ENCODE measurements around a stretch of chr11.

DNA sequence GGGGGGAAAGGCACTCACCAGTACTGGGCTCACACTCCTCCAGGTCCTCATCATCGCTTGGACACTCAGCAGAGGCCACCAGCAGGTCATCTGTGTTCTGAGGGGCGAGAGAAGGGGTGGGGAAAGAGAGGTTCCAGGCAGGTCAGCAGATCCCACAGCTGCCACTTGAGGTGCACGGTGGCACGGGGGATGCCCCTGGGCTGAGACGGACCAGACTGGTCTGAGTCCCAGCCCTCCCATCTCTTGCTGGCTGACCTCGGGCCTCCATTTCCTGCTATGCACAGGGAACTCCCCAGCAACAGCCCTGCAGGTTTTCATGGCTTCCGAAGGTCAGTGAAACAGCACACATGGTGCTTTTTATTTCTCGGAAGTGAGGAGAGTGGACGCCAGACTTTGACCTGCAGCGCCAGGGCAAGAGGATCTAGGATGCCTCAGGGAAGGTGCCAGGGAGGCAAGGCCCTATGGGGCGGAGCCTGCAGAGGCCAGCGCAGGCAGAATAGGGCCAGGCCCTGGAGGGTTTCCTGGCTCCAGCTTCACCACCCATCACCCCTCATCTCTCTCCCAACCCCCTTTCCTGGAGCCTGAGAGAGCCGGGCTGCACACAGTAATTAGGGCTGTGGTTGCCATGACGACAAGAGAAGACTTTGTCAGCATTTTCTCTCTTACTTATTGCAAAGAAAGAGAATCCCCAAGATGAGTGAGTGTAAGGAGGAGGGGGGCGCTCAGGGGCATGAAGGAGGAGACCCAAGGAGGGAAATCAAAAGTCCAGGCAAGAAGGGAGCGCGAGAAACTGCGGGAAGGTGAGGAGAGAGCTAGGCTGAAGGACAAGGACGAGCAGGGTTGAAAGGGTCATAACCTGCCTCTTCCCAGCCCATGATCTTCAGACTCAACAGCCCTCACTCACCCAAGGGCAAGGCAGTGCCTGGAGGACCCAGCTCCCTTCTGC lies 29.5 kb downstream of the SLC22A12 start:
- RRBS: no CpG with 5 or more reads among the region's 19 CpGs

- RRBS: 2% methylated on average over 34 of the region's 98 CpGs
These were observed 52.4 kb downstream of the SLC22A12 start for GRCh38 chr11:64642899-64644259.

GRCh38 chr11:64758936-64759646 lies 683 bp downstream of the PYGM start:
- RRBS: no CpG with 5 or more reads among the region's 17 CpGs

DNA sequence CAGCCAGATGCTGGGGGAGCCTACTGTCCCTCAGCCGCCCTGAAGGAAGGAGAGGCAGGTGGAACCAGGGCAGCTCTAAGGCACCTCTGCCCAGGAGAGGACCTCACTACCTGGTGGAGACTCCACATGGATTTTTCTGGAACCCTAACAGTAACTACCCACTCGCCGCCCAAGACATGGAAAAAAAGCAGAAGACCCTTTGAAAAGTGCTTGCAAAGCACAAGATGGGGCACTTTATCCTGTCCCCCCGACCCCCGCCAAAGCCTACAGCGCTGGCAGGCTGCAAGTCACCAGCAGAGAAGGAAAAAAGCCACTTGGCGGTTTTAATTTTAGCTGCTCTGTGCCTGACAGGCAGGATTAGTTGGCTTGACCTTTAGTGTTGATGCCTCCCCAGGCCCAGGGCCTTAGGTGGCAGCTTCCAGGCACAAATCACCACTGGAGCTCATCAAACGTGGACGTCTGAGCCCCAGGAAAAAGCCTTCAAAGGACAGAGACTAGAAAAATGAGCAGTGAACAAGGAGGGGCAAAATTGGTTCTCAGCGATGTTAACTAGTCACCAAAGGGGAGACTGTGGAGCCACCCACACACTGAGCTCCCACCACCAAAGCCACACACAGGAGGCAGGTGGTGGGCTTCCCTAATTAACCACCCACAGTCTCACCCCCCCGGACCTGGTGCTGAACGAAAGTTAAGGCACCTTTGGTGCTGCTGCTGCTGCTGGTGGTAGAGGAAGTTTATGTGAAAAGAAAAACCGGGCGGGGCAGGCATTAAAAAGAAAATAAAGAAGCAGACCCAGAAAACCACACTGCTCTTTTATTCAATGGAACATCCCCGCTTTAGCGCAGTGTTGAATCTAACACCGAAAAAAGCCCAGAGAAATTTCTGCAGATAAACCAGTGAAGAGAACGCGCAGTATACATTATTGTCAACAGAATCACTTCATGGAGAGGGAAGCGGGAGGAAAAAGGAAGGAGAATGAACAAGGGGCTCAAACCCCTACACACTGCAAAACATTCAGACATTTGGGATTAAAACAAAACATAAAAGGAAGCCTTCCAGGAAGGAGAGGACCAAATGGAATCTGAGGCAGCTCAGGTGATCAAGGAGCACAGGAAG lies 4.4 kb upstream of the PYGM start:
- RRBS: 36% methylated on average over 3 of the region's 20 CpGs

DNA sequence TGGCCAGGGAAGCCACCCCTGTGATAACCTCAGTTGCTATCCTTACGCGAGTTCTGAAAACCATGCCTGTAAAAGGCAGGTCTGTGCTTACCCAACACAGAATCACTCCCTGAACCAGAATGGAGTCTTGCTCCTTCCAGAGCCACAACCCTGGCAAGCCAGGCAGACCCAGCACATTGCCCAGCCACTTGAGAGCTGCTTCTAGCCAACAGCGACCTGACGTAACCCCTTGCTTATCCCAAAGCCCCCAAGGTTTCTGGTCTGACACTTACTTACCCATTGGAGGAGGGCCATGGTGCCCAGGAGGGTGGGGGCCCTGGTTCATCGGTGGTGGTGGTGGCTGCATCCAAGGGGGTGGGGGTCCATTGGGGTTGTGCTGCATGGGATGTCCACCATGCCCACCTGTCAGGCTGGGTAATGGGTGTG lies 7.5 kb upstream of the PYGM start:
- RRBS: no CpG with 5 or more reads among the region's 5 CpGs

DNA sequence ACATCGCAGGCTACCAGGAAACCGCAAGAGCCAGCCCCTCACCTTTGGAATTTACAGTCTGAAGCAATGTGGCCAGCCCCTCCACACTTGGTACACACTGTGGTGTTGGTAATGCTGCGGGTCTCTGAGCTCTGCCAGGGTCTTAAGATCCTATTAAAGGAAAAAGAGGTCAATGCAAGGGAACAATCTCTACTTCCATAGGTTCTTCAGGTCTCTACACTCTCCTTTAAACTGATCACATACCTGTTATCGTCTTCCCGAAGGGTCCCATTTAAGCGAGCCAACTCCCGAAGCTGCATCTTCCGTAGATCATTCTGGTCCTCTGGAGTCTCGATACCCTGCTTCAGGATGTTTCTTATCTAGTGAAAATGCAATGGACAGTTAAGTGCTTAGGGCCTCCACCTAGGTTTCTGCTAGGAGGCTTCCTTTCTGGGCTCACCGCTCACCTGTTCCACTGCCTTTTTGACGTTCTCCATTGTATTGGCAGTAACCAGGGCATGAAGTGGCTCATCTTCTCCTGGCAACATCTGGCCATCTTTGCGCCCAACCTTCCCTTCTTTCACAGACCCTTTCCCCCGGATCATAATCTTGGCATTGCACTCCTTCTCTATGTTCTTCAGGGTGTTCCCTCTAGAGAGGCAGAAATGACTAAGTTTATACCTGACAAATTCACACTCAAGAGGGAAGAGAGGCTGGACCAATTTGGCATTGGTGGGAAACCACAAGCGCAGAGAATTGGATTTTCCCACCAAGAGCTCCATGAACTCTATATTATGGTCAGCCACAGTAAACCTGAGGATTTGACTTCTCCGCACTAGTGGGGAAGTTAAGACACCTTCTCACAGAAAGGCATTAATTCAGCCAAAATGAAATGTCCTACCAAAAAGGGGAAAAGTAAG lies 9.1 kb downstream of the SF1 start:
- RRBS: no CpG with 5 or more reads among the region's 15 CpGs

- RRBS: no CpG with 5 or more reads among the region's 6 CpGs
These were observed 2.9 kb downstream of the SF1 start for GRCh38 chr11:64775022-64776271.

DNA sequence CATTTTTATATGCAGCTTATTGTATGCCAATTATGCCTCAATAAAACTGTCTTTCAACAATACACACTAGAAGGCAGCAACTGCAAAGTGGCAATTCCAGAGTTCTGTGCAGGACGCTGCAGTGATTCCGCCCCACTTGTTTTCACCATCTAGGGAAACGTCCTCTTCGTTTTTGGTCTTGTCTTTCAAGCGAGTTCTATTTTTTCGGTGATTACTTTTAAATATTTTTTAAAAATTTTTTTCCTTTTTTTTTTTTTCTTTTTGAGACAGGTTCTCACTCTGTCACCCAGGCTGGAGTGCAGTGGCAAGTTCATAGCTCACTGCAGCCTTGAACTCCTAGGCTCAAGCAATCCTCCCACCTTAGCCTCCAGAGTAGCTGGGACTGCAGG lies 7.0 kb upstream of the SF1 start:
- RRBS: no CpG with 5 or more reads among the region's 6 CpGs

DNA sequence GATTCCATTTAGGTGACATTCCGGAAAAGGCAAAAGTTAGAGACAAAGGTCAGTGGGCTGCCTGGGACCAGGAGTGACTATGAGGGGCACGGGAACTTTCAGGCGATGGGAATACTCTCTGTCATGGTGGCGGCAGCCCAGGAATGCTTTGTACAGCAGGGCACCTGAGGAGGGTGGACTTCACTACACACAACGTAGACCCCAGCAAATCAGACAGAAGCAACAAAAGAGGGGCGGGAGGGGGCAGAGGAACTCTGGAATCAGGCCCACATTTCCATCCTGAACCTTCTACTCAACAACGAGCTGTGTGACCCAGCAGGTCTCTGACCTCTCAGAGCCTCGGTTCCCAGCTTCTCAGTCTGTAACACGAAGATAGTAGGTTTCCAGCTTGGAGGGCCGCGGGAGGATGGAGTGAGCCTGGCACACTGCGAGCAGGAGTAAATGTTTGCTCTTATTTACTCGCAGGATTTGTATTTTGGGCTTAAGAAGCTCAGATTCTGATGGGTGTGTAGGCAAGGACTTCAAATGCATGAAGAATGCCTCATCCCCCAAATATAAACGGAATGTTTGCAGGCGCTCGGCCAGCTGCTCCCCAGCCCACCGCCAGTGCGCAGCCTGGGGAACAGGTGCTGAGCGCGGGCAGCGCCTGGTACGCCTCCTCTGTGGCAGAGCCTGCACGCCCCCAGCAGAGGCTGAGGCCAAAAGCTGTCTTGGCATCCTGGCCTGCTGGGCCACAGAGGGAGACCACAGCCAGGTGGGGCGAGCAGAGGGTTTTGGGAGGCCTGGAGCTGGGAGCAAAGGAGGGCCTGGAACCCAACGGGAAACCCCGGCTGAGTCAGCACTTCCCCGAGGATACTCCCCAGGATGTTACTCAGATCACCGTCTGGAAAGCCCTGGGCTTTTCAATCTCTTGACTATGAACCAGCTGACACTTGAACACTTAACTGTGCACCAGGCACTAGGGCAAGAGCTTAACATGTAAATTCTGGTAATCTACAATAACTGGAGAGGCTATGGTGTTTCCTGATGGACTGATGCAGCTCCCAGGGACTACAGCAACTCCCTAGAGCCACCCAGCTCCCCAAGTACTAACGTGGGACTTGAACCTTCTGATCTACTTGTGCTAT lies 9.5 kb downstream of the EHD1 start:
- RRBS: no CpG with 5 or more reads among the region's 29 CpGs

DNA sequence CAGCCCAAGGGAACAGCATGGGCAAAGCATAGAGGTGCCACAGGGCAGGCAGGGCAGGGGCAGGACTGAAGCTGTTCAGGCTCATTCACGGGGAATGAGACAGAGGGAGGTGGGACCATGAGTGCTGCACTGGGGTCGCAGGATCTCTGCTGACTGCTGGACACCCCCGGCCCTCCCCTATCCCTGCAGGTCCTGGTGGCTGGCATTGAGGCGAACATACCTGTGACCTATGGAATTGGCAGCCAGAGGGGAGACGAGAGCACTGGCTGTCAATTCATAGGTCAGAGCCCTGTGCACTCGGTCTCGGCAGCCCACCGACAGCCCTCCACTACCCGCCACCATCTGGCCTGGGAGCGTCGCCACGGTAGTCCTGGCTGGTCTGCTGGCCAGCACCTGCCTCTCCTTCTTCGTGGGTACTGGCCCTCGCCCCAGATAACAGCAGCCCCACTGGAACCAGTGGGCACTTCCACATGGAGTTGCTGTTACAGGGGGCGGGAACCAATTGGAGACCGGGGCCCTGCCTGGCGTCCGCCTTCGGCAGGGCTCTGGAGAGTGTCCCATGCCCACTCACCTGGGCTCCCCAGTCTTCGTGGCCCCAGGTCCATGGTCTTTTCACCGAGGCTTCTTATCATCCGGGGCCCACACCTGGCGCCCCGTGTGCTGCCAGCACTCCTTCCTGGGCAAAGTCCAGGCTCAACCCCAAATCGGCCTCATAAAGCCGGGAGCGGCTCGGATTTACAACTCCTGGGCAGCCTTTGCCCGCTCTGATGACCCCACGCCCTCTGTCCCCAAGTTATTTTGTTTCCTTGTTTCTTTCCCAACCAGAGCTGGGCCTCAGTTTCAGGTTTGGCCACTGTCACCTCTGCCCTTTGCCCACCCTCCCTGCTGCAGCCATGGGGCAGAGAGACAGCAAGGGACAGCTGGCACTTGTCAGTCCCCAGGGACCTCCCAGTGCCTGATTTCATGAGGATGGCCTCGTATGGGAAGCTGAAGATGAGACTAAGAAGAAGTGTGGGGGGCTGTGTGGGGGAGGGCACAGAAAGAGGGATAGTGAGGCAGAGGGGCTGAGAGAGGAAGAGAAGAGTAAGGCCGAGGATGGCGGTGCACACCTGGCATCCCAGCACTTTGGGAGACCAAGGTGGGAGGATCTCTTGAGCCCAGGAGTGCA lies 12.9 kb upstream of the EHD1 start:
- RRBS: 65% methylated on average over 9 of the region's 33 CpGs

DNA sequence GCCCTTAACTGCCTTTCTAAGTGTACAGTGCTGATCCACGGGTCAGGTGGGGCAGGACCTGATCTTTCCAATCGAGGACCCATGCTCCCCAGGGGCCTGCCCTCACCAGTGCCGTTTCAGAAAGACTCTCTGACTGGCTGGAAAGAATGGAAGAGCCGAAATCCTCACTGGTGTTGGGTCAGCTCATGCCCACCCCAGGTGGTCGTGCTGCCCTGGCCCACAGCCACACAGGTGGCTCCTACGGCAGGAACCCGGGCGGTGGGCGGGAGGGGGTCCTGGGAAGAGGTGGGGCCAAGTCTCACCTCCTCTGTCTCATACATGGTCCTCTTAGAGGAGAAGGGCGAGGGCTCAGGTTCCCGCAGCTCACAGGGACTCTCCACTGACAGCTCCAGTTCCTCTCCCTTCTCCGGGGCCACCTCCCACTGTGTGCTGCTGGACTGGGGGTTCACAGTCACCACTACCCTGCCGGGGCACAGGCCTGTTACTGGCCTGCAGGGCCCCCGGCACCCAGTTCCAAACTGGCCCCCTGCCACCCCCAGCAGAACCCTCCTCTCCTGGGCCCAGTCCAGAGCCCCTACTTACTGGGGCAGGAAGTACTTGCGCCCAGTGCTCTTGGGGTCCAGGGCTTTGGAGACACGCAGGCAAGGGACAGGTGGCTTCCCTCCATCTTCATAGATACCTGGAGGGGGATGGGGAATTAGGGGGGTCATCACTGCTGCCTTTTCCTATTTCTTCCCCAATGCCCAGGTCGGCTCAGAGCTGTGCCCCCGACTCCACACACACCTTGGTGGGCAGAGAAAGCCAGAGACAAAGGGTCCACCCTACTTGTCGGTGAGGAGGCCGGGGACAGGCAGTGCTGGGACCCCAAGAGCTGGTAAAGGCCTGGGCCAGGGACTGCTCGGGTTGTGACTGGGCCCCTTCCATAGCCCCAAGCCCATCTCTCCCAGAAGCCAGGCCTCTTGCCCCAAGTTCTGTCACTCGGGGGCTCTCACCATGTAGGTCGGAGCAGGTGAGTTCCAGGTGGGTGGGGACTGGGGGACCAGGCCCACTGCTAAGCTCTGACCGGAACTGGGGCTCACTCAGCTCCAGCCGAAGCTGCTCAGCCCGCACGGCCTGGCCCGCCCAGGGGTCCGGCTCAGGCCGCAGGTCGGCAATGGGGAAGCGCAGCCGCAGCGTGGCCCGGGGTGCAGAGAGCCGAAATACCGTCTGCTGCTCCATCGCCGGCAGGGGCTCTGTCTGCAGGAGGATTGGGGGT lies 7.9 kb downstream of the ATG2A start:
- RRBS: 80% methylated on average over 3 of the region's 39 CpGs

DNA sequence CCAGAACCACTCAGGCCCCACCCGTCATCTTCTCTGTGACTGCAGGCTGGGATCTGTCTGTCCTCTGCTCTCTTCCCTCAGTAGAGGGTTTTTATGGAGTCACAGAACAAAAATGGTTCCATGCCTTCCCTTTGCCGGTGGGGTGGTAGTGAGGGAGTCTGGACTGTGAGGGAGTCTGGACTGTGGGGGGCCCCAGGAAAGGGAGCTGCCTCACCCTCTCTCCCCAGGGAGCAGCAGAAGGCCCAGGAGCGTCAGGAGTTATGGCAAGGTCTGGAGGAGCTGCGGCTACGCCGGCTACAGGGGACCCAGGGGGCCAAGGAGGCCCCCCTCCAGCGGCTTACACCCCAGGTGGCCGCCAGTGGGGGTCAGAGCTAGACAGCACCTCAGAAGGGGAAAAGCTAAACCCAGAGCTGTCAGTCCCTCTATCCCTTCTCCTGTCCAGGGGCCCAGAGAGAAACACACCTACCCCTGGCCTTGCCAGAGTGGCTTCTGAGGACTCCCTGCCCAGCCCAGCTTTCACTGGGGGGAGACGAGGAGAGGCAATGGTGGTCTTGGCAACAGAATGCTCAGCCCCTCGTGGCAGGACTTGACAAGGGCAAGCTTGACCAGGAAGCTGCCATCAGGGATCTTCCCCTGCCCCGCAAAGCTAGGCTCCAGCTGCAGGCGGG lies 2.1 kb downstream of the GPHA2 start:
- RRBS: no CpG with 5 or more reads among the region's 12 CpGs

DNA sequence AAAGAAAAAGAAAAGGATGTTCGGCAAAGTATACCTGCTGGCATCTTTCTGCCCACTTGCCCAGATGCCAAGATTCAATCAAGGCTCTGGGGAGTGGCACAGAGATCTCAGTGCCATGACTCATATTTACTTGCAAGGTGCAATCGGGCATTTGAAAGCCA lies 1.3 kb downstream of the MAJIN start:
- RRBS: no CpG with 5 or more reads among the region's 2 CpGs

DNA sequence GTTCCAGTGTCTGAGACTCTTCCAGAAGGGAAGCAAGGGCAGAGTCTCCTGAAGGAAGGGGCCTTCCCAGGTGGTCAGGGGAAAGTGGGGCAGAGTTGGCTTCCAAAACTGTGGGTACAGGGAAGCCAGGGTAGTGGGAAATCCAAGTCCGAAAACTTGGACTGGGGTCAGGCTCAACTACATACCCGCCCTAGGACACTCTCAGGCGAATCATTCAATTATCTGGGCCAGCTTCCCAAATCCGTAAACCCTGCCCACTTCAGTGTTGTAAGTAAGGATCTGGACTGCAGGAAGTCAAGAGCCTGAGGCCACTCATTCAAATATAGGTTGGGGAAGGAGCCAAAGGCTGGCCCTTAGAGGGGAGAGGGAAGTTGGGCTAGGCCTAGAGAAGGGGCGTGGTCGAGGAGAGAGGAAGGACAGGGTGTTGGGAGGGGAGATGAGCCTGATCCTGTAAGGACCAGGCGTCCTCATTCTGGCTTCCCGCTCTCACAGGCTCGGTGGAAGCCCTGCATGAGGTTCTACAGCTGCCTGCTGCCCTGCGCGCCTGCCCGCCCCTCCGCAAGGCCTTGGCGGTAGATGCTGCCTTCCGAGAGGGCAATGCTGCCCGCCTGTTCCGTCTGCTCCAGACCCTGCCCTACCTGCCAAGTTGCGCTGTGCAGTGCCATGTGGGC lies 2.9 kb downstream of the SAC3D1 start:
- RRBS: no CpG with 5 or more reads among the region's 18 CpGs

GRCh38 chr11:65110111-65110975 lies 1.3 kb upstream of the TM7SF2 start:
- RRBS: no CpG with 5 or more reads among the region's 23 CpGs

- RRBS: 79% methylated on average over 3 of the region's 13 CpGs
These were observed 3.7 kb downstream of the SYVN1 start for GRCh38 chr11:65130579-65131152.

GRCh38 chr11:65133165-65133683 lies 1.1 kb downstream of the SYVN1 start:
- RRBS: 2% methylated on average over 6 of the region's 11 CpGs

DNA sequence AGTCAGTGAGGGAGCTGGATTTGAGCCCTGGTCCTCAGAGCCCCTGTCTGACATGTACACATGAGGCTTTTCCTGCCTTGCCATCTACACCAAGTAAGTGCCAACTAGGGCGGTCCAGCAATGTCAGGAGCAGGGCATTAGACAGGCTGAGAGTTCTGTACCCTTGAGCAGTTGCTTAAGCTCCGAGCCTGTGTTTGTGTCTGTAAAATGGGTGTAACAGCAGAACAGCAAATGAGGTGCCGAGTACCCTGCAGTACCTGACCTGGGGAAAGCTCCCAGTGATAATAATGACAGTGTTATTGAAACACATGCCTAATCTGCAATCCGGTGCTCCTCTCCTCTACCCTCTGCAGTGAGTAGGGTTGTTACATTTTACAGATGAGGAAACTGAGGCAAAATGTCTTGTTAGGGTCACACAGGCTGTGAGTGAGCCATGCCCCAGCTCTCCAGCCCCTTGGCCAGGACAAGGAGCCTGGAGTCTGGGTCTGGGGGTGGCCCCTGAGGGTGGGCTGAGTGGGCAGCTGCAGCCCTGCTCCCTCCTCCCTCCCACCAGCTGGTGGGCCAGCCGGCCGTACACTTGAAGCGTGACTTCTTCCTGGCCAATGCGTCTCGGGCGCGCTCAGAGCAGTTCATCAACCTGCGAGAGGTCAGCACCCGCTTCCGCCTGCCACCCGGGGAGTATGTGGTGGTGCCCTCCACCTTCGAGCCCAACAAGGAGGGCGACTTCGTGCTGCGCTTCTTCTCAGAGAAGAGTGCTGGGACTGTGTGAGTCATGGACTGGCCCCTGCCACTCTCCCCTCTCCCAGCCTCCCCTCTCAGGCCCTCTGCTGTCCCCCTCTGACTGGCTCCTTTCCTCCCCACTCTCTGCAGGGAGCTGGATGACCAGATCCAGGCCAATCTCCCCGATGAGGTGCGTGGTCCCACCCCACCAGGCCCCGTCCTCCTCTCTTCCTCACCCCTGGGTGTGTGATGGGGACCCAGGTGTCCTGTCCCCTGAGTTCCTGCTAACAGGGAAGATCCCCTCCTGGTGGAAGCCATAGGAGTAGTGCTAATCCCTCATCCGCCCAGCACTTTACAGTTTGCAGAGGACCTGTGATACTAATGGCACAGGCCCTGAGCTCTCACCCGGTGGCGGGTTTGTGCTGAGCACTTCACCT lies 24.6 kb downstream of the CAPN1 start:
- RRBS: 95% methylated on average over 2 of the region's 25 CpGs

DNA sequence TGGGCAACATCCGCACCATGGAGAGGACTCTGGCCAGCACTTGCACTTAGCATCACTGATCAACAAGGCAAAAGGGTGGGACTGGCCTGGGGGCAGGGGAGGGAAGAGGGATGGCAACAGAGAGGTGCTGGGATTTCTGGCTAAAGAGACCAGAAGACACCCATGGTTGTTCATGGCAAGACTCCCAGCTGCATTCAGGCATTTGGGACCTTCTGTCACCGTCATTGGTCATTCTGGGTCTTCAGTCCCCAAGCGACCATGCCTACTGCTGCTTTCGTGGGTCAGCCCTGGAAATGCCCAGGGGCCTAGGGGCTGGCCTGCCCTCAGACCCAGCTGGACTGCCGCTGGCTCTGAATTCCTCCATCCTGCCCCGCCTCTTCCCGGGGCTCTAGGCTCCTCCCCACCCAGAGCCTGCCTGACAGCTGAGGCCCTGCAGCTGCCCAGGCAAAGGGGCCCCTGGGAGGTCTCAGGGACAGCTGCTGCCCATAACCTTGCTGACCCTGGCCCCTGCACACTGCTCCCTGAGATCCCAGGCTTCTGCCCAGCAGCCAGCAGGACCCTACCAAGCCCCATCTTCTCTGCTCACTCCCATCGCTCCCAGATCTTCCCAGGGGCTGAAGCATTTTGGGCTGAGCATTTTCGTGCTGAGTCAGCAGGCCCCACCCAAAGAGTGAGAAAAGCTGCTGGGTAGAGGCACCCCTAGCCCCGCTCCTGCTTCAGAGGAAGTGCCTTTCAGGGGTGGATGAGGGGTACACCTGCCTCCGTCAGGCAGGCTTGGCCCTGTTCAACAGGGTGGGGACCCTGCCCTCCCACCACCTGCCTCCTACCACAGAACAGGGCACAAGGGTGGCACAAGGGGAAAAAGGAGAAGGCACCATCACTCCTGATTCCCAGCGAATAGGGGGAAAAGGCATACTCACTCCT lies 12.8 kb upstream of the CDC42EP2 start:
- RRBS: no CpG with 5 or more reads among the region's 12 CpGs

DNA sequence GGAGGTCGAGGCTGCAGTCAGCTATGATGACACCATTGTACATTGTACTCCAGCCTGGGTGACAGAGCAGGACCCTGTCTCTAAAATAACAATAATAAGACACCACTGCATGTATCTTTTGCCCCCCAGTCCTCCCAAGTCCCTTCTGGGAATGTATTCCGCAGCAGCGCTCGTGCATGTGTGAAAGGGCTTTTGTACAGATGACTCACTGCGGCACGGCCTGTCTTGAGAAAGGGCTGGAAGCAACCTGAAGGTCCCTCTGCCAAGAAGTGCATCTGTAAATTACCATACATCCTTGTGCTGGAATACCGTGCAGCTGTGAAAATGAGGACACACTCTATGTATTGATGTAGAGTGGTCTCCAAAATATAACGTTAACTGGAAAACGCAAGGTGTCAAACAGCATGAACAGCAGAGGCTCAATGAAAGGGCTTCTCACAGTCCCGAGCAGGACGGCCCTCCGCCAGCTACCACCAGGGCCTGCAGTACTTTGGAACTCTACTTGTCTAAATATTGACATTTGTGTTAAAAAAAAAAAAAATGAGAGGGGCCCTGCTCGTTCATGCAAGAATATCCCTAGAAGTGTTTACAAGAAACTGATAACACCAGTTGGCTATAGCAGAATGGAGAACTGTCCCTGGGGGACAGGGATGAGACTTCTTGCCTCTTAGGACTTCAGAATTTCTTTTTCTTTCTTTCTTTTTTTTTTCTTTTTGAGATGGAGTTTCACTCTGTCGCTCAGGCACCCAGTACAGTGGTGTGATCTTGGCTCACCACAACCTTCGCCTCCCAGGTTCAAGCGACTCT lies 8.9 kb upstream of the CDC42EP2 start:
- RRBS: no CpG with 5 or more reads among the region's 16 CpGs